Measurements from ENCODE around the genes KCNH5, PPP2R5E and AKAP5.

GRCh38 chr14:61490018-61490393 lies 168.6 kb downstream of the PRKCH start:
- PRO-cap, result no peak

- PRO-cap, result no peak
These were observed 177.4 kb downstream of the PRKCH start for GRCh38 chr14:61498841-61499173.

DNA sequence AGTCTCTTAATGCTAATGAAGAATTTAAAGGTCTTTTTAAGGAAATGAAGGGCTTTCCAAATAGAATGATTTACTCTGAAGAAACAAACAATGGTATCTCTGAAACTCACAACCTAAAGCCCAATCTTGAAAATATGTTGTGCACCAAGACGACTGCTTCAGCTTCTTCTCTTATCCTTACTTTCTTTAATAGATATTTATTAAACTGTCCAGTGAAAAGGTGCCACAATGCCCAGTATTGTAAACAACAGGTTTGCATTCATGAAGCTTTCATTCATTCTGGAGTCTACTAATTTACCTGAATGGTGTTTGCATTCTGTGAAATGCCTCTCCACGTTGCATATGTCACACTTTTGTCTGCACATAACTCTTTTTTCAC lies 145.1 kb upstream of the HIF1A start:
- PRO-cap, result no peak

- PRO-cap, result no peak
These were observed 106.9 kb upstream of the HIF1A start for GRCh38 chr14:61588363-61588809.

DNA sequence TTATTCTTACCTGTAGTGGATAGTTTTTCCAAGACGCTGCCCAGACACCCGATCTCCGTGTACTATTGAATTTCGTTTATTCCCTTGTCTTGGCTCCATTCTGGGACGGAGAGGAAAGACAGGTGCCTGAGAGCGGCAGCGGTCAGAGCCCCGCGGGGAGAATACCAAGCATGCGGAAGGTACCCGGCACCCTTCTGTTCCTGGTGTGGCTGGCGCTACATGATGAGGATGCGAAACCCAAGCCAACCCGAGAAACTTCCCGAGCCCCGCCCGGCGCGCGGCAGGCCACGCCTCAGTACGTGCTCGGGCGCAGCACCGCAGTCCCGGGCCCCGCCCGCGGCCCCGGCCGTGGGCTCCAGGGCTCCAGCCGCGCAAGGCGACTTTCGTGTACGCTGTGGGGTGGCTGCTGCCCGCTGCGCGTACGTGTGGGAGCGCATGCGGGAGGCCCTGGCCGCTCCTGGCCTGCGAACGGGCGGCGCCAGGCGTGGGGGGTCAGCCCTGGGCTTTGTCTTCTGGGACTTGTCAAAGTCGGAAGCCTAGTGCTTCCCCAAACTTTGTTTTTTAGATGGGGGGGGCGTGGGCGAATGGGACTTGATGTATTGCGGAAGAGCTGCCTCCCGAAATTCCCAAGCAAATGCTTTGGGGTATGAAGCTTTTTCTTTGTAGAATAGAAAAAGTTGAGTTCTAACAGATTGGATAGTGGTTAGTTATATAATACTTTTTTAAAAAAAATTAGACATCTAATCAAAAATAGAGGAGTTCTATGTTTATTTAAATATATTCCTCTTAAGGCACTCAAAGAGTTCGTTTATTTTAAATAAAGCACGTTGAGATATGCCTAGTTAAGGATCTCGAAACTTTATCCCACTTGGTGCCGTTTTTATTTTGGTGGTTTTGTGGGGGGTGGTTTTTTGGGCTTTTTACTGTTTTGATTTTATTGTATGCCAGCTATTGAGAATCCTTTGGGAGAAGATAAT lies 11.1 kb upstream of the SNAPC1 start:
- PRO-cap, result bidirectional peak, plus-strand start at position 349 of the sequence, minus-strand start at position 196 of the sequence

DNA sequence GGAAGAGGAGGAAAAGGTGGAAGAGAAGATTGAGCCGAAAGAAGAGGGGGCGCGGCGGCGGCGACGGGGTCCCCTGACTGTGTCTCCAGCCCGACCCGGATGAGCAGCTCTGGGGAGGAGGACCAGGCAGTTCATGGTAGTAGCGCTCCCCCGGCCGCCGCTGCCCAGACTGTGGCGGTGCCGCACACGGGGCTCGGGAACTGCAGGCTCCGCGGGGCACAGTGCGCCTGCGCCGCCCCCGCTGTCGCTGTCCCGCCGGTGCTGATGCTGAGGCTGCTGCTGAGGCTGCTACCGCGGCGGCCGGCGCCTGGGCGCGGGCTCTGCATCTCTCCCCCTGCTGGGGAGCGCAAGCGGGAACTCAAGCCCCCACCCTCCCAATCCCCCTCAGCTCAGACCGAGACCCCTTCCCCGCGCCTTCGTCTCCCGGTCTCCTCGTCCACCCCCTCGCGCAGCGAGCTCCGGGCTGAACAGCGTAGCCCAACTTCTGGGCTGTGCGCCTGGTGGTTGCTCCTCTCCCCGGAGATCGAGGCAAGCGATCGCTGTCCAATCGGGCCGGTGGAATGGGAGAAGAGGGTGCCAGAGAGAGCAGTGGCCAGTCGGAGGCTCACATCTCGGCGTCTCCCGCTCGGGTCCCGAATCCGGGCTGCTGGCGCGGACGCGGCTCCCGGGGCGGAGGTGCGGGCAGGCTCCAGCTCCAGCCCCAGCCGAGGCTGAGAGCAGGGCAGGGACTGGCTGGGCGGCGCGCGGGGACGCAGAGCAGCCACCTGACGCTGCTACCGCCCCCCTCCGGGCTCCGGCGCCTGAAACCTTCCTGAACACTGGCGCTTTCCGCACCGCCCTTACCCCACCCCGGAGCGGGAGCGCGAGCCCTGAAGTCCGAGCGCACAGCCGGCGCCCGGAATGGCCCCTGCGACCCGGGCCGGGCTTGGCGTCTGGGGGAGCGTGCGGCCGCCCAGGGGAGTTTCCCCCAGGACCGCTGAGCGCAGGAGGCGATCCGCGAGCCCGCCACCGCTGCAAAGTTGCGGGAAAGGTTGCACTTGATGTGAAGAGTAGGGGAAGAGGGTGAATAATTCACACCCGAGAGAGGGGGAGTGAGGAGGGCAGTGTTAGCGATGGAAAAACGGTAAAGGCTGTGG lies at the start of gene KCNH5:
Gene KCNH5 (minus strand): TSS at position 204 of the 1,136 bp plus-strand sequence.
- PRO-cap, result no peak

DNA sequence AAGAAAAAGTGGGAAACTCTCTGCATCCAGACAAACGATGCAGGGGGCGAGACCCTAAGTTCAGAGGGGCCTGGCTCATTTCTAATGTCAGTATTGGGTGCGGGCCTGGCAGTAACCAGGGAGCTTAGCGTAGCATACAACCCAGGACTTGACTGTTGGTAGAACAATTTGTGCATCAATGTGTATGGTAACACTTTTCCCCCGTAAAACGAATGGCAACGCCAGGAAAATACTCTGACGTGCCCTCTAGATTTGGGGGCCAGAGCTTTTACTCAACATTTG lies 748 bp downstream of the RHOJ start:
- PRO-cap, result no peak

DNA sequence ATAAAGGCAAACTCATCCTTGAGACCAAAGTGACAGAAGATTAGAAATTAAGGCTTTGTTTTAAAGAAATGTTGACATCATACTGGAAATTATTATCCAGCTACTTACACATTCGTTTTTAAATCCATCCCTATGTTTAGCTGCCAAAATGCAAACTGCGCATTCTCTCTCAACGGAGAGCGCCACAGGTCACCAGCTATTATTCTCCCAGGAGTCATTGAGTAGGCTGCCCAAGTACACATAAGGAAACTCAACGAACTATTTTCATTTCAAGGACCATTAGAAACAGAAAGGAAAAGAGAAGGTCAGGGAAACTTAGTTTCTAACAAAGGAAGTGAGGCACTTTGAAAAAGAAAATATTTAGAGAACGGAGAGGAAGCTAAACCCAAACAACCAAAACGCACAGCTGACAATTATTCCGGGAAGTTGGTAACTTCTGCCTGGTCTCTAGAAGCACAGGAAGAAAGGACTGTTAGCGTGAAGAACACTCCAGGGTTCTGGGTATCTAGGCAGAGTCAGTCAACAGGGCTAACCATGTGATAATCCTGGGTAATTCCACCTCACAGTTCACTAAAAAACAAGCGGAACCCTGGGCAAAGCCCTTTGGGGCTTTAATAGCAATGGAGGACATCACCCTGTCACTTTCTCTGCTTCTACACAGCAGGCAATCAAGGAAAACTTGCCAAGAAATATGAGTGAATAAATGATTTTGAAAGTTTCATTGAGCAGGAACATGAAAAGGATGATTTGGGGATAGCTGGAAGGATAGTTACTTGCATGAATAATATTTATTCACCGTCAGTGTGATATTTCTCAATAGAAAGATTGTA lies 23.4 kb downstream of the GPHB5 start:
- PRO-cap, result no peak

GRCh38 chr14:63373743-63375024 lies 55.4 kb upstream of the GPHB5 start:
- PRO-cap, result no peak

- PRO-cap, result no peak
These were observed 63.1 kb upstream of the GPHB5 start for GRCh38 chr14:63381774-63382228.

DNA sequence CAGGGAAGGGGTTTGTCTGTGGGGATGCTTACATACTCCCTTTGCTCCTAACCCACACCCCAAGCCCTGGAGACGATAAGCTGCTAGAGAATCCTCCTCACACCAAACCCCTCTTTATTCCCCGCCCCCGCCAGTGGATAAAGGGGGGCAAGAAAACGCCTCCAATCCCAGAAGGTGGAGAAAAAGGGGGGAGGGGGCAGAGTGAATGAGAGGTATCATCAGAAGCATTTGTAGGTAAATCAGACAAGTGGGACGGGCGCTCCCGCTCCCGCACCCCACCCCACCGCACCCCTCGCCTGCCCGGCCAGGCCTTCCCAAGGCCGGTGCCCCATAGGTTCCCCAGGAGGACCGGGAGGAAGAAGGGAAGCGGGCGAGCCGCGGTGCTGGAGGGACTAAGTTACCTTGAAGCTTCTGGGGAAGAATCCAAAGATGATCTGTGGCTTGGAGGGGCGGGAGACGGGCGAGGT lies 766 bp downstream of the PPP2R5E start:
- PRO-cap, result no peak

DNA sequence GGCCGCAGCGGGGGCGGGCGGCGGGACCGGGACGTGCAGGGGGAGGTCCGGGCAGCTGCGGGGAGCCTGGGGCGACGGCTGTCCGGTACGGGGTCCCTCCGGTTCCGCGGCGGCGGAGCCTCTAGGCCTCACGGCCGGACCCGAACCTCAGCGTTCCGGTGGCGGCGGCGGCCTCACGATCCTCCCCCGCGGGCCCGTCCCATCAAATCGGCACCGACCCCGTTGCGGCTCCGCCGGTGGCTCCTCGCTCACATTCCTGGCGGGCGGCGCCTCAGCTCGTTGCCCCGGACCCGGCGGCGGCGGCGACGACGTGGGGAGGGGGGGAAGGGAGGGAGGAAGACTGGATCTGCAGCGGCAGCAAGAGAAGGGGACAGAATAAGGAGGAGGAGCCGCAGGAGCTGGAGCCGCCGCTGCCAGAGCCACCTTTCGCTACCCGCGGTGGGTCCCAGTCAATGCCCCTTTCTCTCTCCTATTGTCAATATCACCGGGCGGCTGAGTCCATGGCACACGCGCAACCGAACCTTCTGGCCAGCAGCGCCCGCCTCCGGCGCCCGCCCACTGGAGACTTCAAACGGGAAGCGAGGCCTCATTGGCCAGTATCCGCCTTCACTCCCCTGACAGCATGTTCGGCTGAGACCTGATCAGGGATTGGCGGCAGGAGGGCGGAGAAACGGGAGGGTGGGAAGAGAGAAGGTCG lies at the start of gene PPP2R5E:
Gene PPP2R5E (minus strand): TSS at position 533 of the 697 bp plus-strand sequence.
- PRO-cap, result bidirectional peak, plus-strand start outside the sequence, minus-strand start at position 526 of the sequence

DNA sequence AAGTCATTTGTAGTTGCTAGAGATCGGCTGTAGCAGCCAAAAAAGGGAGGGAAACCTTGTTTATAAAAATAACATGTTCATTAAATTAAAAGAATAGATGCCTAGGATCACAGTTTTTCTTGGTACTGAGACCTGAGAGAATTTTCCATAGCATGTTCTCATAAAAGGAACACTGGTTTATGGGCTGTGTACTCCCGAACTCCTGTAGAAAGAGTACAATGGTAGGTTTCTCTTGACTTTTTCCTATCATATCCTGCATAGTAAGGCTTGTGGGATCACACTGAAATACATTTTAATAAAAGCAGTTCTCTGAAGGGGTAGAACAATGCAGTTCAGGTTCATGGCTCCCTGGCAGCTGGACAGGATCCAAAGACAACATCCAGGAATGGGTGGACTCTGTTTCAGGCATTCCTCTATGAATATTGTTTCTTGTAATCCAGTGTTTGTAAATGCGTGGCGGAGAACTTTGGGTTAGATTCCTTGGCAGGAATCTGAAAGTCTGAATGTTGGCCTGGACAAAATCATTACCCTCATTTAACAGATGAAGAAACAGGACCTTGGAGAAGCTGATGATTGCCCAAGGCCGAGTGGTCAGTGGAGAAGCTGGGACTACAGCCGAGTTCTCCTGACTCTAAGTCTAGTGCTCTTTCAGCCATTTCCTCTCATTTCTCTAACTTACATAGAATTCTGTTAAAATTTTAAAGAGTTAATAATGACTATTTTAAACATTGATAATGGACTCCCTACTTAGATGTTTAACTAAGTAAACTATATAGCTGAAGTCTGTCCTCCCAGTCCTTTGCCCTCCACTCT lies 43.5 kb downstream of the SYNE2 start:
- PRO-cap, result no peak

- PRO-cap, result no peak
These were observed 217.1 kb downstream of the SYNE2 start for GRCh38 chr14:64069885-64070404.

GRCh38 chr14:64195303-64196136 lies 98.7 kb downstream of the ESR2 start:
- PRO-cap, result no peak

- PRO-cap, result no peak
These were observed 61.6 kb downstream of the ESR2 start for GRCh38 chr14:64232187-64233318.

DNA sequence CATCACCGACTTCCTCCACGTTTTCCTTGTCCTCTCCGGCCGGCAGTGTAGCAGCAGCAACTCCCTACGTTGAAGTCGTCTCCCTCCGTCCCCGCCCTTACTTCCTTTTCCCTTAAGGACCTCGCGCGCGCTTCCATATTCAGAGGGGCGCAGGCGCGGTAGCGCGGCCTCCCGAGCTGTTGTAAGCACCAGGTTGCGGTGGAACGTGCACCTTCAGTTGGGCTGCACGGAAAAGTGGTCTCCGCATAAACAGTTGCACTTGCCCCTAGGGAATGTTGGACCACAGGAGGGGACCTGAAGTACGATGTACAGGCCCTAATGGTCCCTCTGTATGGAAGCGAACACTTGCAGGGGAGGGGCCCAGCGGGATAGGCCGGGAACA lies 44.7 kb upstream of the ESR2 start:
- PRO-cap, result bidirectional peak, plus-strand start at position 142 of the sequence, minus-strand start outside the sequence

DNA sequence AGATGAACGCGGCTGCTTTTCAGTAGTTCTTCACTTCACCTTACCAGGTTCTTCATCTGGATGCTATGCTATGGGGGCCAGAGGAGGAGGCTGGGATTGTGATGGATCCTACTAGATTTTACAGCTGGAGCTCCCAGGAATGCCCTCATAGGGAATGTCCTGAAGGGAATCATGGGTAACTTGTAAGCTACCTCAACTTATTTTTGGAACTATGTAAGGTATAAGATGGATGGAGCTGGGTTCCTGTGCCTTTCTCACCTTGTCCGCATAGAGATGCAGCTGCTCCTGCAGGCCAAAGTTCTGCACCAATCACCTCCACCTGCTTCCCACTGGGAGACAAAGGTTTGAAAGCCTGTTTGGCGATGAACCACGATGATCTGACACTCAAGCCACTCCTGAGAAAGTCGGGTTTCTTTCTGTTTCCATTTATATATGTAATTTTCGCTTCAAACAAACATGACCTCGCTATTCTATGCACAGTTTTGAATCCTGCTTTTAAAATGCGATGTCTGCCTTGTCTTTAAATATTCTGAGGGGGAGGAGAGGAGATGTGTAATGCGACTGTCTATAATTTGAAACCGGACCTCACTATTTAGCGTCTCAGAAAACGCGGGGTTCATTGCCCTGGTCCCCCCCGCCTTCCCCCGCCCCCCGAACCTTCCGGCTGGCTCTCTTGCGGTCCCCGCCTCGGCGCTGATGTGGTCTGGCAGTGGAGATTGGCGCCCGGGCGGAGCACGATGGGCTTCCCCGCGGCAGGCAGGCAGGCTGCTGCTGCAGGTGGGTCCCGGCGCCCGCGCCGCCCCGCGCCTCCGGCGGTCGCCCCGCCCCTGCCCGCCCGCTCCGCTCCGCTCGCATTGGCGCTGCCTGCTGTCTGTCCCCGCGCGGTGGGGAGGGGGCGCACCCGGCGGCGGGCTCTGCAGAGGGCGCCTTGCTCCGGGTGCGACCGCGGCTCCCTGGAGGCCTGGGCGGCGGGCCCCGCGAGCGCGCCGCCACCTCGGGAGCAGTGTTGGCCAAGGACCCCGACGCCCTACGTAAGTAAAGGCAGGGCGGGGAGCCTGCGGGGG lies at the start of gene AKAP5:
Gene AKAP5 (plus strand): TSS at position 917 of the 1,064 bp plus-strand sequence.
- PRO-cap, result bidirectional peak, plus-strand start at position 919 of the sequence, minus-strand start at position 770 of the sequence

- PRO-cap, result no peak
These were observed 234 bp downstream of the AKAP5 start for GRCh38 chr14:64465647-64465818.

GRCh38 chr14:64502855-64503141 lies 840 bp downstream of the ZBTB25 start:
- PRO-cap, result no peak